Epithelial cell of alveolus of lung (primary cell): Measurements from ENCODE around the genes EXD2 and SYNJ2BP.

DNA sequence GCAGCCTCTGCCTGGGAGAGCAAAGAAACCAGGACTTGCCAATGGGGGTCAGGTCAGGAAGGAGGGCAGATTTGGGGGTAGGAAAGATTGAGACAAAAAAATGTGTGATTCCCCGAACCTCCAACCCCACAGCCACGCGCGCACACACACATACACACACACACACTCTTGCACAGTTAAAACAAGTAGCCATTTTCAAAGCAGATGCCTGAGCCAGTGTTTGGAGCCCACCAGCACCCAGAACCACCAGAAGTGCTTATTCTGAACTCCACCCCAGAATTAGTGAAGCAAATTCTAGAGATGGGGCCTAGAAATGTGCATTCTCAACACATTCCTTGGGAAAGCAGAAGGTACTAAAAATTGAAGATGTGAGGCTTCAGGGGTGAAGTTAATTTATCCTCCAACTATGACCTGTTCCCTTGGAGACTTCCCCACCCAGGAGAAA lies 87.5 kb upstream of the ZFP36L1 start:
- RAMPAGE, long total RNA = no peak
- RRBS = no CpG with 5 or more reads among the region's 4 CpGs

GRCh38 chr14:68882783-68883218 lies 89.9 kb upstream of the ZFP36L1 start:
- RAMPAGE, long total RNA = no peak
- RRBS = no CpG with 5 or more reads among the region's 8 CpGs

GRCh38 chr14:68945175-68946352 lies 33.5 kb downstream of the ACTN1 start:
- RAMPAGE, long total RNA = no peak
- RRBS = no CpG with 5 or more reads among the region's 15 CpGs

DNA sequence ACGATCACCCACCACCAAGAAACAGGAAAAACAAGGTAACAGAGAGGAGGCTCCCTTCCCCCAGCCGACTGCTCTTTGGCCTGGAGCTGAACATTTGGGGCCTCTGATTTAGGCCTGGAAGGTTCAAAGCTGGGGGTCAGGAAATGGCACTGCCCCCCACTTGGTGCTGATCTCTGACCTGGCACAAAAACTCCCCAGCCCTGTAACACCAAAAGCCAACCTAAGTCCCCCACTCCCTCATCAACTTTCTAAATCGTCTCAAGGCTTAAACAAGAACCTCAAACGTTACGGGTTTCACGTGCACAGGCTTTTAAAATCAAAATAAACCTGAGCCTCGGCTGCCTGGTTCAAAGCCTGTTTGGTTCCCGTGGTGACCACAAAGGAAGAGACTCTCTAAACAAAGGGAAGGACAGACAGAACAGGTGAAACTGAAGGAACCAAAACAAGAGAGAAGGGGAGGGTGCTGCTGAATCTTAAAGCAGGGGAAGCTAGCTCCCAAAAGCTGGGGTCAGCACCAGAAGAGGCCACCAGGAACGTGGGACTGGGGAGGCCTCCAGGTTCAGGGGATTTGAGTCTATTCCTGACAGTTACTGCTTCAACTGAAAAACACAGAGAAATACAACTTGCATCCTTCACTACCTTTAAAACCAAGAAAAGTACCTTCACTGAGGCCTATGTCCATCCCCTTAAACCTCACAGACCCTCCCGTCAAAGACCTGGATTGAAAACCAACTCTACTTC lies 8.8 kb downstream of the ACTN1 start:
- RAMPAGE, long total RNA = no peak
- RRBS = no CpG with 5 or more reads among the region's 10 CpGs

GRCh38 chr14:68971278-68971879 lies 7.7 kb downstream of the ACTN1 start:
- RAMPAGE, long total RNA = no peak
- RRBS = no CpG with 5 or more reads among the region's 8 CpGs

DNA sequence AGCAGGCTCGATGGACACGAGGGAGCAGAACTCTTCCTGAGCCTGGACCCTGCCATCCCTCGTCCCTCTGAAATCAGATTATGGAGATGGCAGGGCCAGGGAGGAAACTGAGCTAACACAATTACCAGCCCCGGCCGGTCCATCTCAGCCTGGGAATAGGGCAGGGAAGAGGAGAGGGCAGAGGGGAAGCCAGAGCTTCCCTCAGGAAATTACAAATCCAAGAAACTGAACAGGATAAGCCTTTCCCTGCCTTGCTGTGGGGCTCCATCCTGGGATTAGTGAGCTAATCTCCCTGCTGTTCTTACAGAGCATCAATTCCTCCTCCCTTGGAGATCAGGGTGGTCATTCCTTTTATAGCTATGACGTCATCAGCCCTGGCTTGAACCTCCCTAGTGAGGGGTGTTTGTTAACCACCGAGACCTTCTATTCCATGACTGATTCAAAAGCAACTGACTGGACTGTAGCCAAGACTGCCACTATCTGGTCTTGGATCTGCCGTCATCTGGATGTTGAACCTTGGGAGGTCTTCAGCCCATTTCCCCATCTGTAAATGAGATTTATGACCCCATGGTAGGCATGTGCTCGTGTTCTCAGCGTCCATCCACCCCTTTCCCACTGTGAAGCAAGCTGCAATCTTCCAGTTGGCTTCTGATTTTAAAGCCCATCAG lies 59.3 kb upstream of the ACTN1 start:
- RAMPAGE, long total RNA = no peak
- RRBS = no CpG with 5 or more reads among the region's 10 CpGs

DNA sequence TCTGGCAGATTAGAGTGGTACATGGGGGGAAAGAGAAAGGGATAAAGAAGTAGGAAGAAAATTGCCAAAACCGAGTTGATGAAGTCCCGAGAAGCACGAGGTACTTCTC lies 769 bp upstream of the DCAF5 start:
- RAMPAGE, long total RNA = no peak
- RRBS = no CpG with 5 or more reads among the region's 3 CpGs

DNA sequence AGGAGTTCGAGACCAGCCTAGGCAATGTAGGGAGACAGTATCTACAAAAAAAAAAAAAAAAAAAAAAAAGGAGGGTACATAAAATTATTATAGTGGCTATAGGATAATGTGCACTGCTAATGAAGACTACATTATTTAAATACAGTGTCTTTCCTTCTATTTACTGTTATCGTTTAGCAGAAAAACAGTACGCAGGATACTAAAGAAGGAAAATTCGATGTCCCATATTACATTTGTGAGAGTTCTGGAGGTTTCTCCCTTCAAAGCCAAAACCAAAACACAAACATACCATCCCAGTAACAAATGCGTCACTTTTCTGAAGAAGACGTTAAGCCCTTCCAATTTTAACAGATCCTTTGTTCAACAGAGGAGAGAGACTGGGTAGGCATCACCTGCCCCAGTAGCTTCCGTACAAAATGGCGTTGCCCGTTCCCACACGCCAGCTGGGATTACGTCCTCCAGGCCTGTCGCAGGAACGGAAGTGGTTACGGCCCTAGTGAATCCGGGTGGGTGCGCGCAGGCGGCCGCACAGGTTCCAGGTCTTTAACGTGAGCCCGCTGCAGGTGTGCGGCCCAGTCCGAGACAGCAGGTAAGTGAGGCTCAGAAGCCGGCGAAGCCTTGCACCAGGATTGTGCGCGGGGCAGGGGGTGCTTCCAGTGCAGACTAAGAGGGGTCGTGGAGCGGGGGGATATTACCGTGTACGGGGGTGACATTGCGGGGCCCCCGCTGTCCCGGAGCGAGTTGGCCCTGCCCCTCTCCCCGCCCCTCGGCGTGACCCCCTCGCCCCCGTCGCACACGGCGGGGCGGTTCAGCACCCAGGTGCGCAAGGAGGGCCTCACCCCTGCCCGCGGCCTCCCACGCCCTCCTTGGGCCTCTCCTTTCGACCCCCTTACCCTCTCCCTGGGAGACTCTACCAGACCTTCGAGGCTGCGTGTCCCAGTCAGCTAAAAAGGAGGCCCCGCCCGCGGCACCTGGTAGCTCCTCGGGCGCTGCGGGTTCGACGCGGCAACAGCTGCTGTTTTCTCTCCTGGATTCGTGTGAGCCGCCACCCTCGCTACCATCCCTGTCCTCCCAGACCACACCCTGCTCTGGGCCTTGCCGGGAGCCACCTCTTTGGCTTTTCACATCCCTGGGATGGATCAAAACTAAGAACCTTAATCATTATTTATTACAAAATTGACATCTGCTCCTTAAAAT lies at the start of gene EXD2:
TSS of gene EXD2 (plus strand) at position 496 of the 1,197 bp plus-strand sequence.
- RAMPAGE, long total RNA = start-site peak on the plus strand centred at position 533 of the sequence, 28 bp wide, 55 and 30 reads in 2 replicates
- RRBS = 4% methylated on average over 5 of the region's 64 CpGs

GRCh38 chr14:69442001-69442563 lies 42.4 kb upstream of the PLEKHD1 start:
- RAMPAGE, long total RNA = no peak
- RRBS = no CpG with 5 or more reads among the region's 6 CpGs

DNA sequence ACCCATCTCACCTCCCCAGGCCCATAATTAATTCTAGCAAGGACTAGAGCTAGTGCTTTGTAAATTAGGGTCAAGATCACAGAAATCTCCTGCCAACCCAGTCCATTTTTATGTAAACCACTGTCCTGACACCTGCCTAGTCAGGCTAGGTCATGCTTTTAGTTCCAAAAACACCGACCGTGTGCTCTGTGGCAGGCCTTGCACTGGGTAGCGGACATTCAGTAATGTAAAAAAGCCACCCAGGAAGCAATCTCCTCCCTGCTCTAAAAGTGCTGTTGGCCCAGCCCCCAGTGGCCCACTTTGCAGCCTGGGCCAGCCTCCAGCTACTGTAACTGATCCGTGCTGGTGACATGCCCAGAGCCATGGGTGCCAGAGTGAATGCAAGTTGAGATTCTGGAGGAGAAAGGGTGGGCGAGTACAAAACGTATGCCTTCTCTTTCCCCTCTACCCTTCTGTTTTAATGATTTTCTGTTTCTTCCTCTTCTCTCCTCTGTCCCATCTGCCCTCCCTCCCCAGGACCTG lies 16.8 kb downstream of the PLEKHD1 start:
- RAMPAGE, long total RNA = no peak
- RRBS = no CpG with 5 or more reads among the region's 6 CpGs

GRCh38 chr14:69631983-69632761 lies 20.8 kb downstream of the SUSD6 start:
- RAMPAGE, long total RNA = no peak
- RRBS = no CpG with 5 or more reads among the region's 5 CpGs

- RAMPAGE, long total RNA = no peak
- RRBS = no CpG with 5 or more reads among the region's 8 CpGs
Measured at GRCh38 chr14:69714204-69714897, 52.6 kb upstream of the SRSF5 start.

DNA sequence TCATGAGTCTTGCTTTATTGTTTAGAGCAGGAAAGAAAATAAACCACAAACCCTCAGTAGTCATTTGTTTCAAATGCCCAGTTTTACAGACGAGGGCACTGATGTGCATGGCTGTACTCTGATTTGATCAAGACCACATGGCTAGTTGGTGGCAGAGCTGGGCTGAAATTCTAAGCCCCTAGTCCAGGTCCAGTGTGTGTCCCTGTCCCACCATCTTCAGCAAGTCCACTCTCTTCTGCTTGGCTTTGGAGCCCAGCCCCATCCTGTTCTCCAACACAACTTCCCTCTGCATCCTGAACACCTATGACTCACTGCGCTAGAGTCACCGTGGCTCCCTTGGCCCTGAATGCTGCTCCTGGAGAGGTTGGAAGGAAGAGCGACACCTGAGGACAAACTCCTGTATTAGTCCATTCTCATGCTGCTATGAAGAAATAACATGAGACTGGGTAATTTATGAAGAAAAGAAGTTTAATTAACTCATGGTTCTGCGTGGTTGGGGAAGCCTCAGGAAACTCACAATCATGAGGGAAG lies 50.1 kb upstream of the SRSF5 start:
- RAMPAGE, long total RNA = no peak
- RRBS = no CpG with 5 or more reads among the region's 5 CpGs

GRCh38 chr14:69717596-69718202 lies 49.2 kb upstream of the SRSF5 start:
- RAMPAGE, long total RNA = no peak
- RRBS = no CpG with 5 or more reads among the region's 4 CpGs

- RAMPAGE, long total RNA = no peak
- RRBS = no CpG with 5 or more reads among the region's 7 CpGs
Measured at GRCh38 chr14:69772729-69773796, 6.1 kb downstream of the SRSF5 start.

GRCh38 chr14:69778011-69778287 lies 11.0 kb downstream of the SRSF5 start:
- RAMPAGE, long total RNA = no peak

DNA sequence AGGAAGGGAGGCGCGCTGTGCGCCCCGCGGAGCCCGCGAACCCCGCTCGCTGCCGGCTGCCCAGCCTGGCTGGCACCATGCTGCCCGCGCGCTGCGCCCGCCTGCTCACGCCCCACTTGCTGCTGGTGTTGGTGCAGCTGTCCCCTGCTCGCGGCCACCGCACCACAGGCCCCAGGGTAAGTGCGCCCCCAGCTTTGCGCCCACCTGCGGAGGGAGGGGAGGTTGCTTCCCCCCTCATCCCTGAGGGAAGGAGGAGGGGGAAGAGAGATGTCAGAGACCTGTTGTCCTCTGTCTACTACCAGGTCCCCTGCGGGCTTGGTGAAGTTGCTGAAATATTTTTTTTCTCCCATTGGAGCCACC lies 366 bp downstream of the SMOC1 start:
- RAMPAGE, long total RNA = no peak
- RRBS = no CpG with 5 or more reads among the region's 23 CpGs

DNA sequence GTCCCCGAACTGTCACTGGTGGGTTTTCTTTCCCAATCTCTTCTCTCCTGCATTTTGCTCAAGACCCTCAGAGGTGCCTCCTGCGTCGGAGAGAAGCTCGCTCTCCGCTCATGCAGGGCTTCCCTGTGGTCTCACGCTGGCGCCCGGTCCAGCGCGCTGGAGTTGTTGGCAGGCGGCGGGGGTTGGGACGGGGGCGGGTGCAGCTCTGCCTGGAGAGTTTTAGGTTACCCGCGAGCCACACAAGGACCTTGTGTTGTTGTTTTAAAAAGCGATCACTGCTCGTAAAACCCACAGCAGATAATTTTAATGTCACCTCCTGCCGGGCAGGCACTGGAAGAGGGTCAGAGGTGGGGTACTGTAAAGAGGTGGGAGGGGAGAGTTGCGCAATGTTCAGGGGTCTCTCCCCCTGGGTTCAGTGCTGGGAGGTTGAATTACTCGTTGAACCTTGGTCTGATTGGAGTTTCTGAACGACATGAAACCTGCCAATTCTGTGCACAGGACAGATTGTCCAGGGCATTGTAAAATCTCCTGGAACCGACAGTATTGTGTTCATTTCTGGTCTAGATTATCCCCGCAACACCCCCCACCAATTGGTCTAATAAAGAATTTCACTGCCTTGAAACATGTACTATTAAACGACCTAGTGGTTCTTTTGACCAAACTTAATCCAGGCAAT lies 920 bp downstream of the SMOC1 start:
- RAMPAGE, long total RNA = no peak
- RRBS = no CpG with 5 or more reads among the region's 25 CpGs

DNA sequence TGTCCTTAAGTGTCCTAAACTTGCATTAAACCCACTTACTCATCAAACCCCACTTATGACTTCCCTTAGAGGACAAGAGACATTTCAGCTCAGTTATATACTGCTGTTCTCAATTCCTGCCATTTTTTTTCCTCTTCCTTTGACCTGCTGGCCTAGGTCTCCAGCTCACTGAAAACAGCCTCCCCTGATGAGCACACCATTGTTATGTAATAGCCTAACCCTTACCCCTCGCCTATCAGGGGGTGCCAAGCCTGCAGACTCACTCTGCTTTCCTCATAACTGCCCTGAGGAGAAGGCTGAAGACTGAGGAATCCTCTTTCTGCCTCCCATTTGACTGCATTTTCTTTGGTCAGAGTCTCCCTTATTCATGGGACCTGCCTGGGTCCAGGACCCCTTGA lies 41.1 kb upstream of the SLC8A3 start:
- RAMPAGE, long total RNA = no peak
- RRBS = no CpG with 5 or more reads among the region's 1 CpG

DNA sequence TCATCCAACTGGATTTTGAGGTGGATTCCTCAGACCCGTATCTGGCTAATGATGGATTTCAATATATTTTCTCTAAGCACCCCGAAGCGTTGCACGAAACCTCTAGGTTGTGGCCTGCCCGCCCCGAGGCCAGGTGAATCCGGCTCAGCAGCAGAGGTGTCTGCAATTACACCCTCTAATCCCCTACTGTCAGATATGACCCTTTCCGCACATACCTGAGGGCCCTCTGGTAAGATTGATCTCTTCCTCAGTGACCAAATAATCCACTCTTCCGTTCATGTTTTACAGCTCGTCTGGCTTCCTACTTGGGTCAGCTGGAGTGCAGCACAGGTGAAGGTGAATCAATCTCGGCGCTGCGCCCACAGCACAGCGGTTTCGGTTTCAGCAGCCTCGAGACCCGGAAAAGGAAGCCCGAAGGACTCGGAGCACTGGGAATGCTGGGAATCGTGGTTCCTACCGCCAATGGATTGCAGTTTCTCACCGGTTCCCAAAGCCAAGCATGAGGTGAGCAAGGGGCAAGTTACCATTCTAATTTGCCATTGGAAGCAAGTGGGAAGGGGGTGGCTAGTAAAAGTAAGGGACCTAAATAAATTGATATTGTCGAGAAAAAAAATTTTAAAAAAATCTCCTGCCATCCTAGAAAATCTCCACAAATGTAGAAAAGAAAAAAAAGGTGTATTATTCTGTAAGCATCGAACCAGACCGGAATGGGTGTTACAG lies at the start of gene SYNJ2BP:
TSS of gene SYNJ2BP (minus strand) at position 406 of the 720 bp plus-strand sequence.
- RAMPAGE, long total RNA = start-site peak on the minus strand centred at position 371 of the sequence, 44 bp wide, 141 and 204 reads in 2 replicates
- RRBS = 2% methylated on average over 5 of the region's 25 CpGs